GM06990 (cell line): ENCODE measurements around a stretch of chr11.

- RRBS, result no CpG with 5 or more reads among the region's 40 CpGs
Measured at GRCh38 chr11:64342446-64343099, 2.6 kb downstream of the CCDC88B start.

GRCh38 chr11:64344596-64345084 is 4.6 kb downstream of the CCDC88B start:
- RRBS, result no CpG with 5 or more reads among the region's 24 CpGs

DNA sequence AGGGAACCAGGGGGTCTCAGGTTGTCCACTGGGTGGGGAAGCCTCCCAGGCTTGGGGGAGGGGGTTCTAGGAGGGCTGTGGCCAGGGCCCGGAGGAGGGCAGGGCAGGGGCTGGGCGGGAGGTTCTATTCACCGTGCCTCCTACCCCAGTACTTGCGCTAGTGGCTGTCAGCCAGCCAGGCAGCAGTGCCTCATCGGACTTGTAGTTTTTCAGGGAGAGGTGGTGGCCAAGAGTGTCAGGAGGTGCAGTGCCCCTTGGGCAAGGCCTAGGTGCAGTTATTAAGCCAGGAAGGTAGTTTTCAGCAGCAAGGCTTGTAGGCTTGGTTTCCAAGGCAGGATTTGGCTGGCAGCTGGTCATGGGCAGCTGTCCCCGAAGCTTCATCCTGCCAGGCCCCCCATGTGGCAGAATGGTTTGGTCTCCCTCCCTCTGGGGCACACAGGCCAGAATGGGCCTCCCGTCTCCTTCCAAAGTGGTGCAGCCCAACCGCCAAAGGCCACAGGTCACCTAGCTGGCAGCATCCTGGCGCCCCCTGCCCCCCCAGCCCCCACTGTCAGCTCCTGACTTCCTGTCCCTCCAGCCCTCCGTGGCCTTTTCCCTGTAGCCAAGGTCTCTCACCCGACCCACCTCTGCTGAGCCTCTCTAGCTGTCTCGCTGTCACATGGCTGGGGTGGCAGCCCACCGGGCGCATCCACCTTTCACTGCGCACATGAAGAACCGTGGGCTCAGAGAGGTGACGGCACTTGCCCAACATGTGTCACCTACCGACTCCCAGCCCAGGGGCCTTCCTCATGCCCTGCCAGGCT is 8.5 kb downstream of the CCDC88B start:
- RRBS, result no CpG with 5 or more reads among the region's 18 CpGs

DNA sequence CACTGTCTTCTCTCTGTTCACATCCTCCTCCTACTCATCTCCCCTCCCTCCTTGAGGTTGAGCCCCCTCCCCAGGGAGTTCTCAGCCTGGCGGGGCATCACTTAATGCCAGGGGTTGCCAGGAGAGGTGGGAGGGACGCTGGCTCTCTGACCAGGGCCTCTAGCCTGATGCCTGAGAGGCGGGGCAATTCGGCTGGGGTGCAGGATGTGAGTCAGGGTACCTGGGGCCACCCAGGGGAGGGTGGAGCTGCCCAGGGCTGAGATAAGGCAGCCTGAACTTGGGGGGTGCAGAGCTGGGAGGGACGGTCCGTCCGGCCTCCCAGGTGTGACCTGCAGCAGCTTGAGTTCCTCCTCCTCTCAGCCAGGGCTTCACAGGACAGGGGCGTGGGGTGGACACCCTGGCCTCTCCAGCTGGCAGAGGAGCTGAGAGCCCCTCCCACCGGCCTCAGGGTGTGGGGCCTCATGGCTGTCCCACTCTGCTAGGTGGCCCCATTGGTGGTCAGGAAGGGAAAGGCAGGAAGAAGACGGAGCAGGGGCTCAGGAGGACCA is 1.1 kb upstream of the RPS6KA4 start:
- RRBS, result no CpG with 5 or more reads among the region's 10 CpGs

DNA sequence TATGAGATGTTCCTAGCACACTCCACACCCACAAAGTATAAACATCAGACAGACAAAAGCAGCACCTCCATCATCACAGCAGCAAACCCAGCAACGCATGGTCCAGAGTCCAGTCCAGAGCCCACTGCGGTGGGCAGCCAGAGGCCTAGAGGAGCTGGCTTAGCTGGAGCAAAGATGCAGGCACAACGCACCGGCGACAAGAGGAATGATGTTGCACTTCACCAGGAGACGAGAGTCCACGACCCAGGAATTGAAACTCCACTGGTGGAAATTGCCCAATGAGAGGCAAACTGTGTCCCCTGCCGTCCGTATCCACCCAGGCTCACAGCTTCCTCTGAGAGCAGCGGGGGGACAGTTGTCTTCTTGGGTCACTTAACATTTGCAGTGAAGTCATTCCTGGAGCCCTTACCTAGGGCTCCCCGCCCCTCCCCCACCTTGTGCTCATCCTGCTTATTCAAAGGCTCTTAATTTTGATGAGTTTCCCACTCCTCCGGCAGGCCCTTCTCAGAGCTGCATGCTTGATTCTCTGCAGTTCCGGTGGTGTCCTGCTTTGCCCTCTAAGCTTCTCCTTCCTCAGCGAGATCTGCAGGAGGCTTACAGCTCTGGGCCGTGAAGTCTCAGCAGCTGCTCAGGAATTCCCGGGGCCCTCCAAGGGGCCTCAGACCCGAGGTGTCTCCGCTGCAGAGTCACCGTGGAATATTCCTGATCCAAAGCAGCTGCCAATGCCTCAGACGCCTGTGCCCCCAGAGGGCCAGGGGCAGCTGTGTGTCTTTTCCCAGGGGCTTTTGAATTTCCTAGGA is 36.9 kb downstream of the RPS6KA4 start:
- RRBS, result 13% methylated on average over 4 of the region's 20 CpGs

DNA sequence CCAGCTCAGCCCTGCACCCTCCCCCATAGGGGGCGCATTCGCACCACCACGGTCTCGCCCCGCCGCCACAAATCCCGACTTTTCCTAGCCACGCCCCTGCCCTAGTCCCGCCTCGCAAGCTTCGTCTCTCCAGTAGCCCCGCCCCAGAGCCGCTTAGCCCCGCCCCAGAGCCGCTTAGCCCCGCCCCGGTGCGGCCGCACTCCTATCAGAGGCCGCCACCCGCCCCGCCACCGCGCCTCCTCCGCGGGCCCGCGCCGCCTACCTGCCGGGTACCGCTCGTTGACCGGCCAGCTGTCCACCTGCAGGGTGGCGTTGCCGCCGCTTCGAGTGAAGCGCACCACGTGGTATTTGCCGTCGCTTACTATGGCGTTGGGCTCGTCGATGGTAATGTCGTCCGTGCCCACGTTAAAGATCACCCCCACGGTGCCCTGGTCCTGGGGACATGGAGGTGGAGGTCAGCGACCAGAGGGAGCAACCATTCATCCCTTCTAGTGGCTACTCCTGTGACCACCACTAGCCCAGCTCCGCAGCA is 39.2 kb downstream of the SLC22A12 start:
- RRBS, result 85% methylated on average over 12 of the region's 50 CpGs

DNA sequence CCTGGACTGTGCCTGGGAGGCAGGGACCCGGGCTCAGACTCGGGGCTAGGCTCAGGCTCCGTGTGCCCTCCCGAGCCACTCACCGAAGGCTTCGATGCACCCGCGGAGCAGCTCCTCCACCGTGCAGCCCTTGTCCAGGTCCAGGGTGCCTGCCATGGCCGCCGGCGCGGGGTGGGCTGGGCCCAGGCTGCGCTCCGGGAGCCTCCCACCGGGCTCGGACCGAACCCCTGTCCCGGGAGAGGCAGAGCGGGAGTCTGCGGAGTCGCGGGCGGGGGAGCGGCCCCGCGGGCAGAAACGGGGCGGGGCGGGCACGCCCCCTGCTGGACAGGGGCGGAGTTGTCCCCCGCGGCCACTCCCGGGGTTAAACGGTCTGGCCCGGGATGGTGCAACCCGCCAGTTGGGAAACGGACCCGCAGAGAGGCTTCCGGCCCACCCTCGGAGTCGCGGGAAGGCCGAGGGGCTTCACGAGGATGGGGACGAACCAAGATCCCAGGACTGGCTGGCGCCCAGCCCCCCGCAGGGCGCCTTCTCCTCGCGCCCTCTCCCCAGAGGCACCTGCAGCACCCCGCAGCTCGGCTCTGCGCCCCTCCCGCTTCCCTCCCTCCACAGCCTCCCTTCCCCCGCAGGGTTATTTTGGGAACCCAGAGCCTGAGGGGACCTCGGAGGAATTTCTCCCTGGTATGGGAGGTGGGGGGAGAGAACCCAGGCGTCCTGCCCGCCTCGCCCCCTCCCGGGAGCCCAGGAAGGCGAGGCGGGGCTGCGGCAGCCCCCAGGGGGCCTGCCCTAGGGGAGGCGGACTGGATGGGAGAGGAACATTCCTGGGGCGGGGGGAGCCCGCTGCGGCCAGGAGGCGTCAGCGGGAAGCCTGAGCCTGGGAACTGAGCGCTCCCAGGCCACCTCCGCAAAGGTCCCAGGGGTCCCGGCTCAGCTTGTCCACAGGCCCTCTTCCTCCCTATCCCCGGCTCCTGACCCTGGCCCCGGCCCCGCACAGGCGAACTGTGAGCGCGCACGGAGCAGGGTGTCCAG is 918 bp downstream of the RASGRP2 start:
- RRBS, result 6% methylated on average over 17 of the region's 81 CpGs

DNA sequence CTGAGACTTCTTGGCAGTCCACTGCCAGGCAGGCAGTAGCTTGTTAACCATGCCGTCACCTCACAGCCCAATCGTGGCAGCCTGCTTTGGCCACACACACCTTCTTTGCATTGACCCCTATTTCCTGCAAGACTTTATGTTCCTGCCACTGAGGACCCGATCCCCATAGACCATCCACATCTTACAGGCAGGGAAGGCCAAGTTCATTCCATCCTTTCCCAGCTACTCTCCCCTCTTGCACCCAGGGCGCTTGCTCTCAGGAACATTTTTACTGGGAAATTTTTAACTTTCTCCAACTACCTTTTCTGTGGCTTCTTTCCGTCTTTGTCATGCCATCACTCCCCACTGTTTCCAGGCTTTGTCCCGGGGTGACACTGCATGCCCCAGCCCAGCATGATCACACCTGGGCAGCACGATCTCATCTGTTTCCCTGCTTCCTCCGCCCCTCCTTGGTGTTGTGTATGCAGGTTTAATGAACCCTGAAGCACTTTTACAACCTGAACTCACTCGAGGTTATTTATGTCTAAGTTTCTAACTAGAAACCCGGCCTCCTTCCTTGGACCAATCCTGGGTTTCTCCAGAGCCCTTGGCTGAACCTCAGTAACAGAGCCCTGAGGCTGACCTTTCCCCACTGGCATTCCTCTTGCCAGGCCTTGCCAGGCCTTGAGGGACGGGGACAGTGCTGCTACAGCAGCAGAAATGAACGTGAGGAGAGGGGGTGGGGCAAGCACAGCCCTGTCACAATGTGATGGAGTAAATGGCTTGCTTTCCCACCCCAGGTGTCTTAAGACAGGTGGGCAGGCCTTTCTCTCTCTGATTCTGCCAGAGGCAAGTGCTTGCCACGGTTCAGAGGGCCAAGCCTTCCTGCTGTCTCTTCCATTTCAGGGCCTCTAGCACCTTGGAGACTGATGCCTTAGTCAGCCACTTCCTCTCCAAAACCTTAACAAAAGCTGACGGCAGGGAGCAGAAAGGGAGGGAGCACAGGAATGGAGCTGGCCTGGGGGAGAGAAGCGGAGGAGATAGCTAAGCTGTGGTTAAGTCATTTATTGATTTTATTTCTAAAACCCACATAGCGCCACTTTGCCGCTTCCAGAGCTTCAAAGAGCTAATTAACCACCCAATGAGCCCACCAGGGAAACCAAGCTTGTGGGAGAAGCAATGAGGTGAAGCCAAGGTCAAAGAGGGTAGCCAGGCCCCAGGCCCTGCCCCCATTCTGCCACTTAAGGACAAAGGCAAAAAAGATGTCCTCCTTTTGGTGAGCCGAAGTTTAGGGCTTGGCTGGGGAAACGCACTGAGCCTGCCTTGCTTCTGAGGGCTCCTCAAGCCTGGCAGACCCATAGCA is 3.1 kb upstream of the PYGM start:
- RRBS, result no CpG with 5 or more reads among the region's 19 CpGs

- RRBS, result no CpG with 5 or more reads among the region's 7 CpGs
Measured at GRCh38 chr11:64764931-64765214, 5.1 kb upstream of the PYGM start.

GRCh38 chr11:64768980-64769878 is 9.1 kb downstream of the SF1 start:
- RRBS, result no CpG with 5 or more reads among the region's 15 CpGs

DNA sequence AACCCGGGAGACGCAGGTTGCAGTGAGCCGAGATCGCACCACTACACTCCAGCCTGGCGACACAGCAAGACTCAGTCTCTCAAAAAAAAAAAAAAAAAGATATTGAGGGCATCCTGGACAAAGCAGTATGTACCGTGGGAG is 3.6 kb downstream of the SF1 start:
- RRBS, result no CpG with 5 or more reads among the region's 6 CpGs

- RRBS, result 2% methylated on average over 42 of the region's 106 CpGs
Measured at GRCh38 chr11:64777287-64778253, 772 bp downstream of the SF1 start.

GRCh38 chr11:64799316-64800156 is 3.5 kb downstream of the MAP4K2 start:
- RRBS, result 6% methylated on average over 4 of the region's 16 CpGs

DNA sequence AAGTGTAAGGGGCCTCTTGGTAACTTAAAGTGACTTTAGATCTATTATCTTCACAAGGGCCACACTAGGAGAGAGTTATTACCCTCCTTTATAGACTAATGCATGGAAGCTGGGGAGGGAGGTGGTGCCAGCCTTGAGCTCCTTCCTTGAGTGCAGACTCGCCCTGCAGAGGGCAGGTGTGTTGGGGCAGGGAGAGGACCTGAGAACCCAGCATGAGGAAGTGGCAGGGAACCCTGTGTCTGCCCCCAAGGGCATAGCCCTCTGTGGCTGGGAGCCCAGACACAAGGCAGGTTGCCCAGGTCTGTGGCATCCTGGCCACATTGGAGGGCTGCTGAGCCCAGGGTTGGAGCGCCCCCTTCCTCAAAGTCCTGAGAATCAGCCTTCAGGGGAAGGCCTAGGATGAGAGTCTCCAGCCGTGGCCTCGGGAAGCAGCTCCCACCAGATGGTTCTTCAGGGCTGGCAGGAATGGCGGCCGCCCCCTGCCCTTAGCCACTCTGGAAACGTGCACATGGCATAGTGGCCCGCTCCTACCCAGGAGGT is 4.3 kb upstream of the CDC42BPG start:
- RRBS, result no CpG with 5 or more reads among the region's 8 CpGs

GRCh38 chr11:64855374-64855829 is 10.9 kb upstream of the CDC42BPG start:
- RRBS, result no CpG with 5 or more reads among the region's 11 CpGs

DNA sequence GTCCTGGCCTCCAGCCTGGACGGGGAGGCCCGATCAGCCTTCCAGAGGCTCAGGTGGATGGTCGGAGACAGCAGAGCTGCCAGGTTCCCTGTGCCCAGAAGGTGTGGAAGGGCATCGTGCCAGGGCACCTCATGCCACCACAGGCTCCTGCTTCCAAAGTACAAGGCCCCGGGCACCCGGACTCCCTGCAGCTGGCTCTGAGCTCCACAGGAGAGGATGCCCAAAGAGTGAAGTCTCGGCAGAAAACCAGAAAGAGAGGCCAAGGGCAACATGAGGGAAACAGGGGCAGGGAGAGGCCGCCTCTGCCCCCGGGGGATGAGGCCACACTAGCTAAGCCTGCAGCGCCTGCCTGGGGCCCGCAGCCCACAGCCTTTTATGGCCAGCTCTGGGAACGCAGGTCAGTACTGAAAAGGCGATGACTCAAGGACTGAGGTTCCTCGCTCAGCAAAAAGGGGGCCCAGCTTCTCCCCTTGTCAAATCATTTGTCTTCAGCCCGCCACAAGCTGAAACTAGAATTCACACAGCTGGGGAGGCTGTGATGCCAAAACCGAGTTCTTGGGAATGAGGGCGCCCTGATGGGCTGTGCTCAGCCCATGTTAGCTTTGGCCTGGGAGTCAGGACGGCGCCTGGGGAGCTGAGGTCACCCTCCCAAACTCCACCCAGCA is 14.1 kb downstream of the EHD1 start:
- RRBS, result 68% methylated on average over 2 of the region's 19 CpGs

DNA sequence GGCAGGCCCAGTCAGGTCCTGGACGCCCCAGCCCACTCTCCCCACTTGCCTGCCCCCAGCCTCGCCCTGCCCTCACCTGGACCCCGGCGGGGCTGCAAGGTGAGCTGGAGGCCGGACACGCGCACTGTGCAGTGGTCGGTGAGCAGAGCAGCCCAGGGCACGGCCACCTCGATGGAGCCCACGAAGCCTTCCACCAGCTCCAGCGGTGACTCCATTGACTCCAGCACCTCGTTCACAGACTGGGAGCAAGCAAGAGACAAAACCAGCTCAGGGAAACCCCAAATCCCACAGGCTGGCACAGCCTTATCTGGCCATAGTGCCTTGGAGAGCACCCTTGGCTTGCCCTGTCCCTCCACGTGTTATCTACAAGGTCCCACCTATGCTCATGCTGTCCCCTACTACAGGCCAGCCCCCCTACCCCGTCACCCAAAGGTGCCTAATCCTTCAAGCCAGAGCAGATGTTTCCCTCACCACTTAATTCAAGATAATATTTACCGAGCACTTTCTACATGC is 2.7 kb downstream of the ATG2A start:
- RRBS, result no CpG with 5 or more reads among the region's 16 CpGs

GRCh38 chr11:64933470-64934137 is 2.1 kb downstream of the GPHA2 start:
- RRBS, result no CpG with 5 or more reads among the region's 12 CpGs

DNA sequence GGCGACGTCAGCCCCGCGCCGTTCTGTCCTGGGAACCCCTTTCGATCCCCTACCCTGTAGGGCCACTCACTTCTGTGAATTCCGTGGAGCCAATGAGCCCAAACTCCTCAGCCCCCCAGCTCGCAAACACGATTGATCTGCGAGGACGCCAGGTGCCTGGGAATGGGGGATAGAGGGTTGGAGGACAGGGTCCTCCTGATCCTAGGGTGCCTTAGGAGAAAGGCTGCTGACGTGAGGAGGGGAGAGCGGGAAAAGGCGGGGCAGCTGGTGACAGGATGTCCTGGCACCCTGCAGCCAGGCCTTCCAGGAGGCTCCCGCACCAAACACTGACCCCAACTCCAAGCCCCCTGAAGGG is 7.2 kb downstream of the SAC3D1 start:
- RRBS, result no CpG with 5 or more reads among the region's 15 CpGs

GRCh38 chr11:65119850-65120533 is 1.9 kb downstream of the FAU start:
- RRBS, result no CpG with 5 or more reads among the region's 3 CpGs